M059J (cell line): ENCODE measurements around a stretch of chr14.

DNA sequence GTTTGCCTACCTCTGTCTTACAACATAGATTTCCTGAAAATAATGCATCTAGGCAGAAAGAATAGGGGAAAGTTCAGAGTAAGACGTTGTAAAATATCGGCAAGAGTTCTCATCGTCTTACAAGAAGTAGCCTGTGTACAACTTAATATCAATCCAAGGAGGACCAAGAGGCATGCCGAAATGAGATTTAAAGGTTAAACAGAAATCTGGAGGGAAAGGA, 355.9 kb upstream of the PPP2R5C start:
- RAMPAGE, long total RNA = no peak

DNA sequence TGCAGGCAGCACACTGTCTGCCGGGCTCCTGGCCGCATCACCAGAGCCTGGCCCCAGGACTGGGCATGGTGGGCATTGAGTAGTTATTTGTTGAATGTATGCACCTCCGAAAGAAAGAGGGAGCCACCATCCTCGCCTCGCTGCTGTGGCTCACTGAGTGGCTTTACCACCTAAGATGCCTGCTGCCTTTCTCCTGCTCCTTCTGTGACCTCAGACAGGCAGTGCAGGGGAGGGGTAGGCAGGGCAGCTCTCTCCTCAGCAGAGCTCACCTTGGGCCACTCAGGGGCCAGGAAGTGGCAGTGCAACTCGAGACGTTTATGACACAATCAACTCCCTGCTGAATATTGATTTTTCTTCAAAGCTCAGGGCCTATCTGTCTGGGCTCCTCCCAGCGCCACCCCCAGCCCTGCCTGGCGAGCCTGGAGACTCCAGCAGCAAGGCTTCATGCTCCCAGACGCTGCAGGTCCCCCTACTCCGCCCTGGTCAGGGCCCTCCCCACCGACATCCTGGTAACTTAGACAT, 284.5 kb upstream of the PPP2R5C start:
- RAMPAGE, long total RNA = no peak

GRCh38 chr14:101495760-101496312, 265.7 kb upstream of the PPP2R5C start:
- RAMPAGE, long total RNA = no peak

DNA sequence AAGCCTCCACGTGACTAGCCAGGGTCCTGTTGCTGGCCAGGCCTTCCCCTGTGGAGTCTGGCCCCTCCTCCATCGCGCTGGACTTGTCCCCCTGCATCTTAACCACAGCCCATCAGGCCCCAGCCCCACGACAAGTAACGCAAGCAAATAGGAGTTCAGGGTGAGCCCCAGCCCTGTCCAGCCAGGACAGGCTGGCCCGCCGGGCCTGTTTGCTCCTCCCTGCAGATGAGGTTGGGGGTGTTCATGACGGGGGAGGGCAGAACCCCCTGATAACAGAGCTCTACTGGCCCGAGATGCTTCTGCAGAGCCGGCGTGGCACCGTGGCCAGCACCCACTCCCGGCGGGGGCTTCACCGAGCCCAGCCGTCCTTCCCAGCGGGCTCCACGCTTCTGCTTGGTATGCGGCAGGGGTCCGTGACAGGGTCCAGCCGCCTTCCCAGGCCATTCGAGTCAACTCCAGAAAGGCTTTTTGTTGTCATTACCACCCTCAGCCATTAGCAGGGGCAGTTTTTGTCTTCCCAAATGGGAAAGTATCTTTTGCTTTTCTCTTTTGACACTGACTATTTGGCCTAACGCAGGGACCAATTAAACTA, 265.1 kb upstream of the PPP2R5C start:
- RAMPAGE, long total RNA = no peak

DNA sequence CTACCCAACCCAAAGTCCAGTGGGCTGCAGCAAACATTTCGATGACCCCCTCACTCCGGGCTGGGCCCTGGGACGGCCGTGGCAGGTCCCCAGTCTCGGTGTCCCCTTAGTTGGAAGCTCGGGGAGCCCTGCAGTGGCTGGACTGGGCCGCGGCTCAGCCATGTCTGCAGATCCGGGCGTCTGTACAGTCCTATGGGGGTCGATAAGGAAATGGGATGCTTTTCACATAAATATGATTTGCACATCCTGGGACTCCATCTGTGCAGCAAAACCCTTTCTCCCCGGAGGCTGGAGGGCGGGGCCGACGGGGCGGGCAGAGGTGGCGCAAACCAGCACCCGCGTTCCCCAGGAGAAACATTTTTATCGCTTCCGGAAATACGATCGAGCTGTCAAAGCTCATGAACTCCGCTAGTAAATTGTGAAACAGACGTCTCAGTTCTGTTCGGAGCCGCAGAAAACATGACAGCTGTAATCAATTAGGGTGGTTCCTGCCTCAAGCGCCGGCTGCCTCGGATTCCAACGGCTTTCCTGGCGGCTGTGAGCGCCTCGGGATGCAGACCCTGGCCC, 177.4 kb upstream of the PPP2R5C start:
- RAMPAGE, long total RNA = no peak

DNA sequence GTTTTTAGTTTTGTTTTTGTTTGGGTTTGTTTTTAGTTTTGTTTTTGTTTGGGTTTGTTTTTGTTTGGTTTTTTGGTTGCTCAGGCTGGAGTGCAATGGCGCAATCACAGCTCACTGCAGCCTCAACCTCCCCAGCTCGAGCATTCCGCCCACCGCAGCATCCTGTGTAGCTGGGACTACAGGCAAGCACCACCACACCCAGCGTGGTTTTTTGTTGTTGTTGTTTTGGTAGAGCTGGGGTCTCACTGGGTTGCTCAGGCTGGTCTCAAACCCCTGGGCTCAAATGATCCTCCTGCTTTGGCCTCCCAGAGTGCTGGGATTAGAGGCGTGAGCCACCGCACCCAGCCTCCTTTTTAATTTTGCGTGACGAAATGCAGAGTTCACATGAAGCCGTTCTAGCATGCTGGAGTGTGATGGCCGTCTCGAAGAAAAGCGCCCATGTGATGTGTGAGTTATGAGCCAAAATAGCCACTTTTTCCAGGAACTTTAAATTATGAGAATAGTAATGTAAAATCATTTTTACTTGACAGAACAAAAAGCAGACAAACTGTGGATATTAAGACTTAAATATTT, 58.2 kb downstream of the PPP2R5C start:
- RAMPAGE, long total RNA = no peak

DNA sequence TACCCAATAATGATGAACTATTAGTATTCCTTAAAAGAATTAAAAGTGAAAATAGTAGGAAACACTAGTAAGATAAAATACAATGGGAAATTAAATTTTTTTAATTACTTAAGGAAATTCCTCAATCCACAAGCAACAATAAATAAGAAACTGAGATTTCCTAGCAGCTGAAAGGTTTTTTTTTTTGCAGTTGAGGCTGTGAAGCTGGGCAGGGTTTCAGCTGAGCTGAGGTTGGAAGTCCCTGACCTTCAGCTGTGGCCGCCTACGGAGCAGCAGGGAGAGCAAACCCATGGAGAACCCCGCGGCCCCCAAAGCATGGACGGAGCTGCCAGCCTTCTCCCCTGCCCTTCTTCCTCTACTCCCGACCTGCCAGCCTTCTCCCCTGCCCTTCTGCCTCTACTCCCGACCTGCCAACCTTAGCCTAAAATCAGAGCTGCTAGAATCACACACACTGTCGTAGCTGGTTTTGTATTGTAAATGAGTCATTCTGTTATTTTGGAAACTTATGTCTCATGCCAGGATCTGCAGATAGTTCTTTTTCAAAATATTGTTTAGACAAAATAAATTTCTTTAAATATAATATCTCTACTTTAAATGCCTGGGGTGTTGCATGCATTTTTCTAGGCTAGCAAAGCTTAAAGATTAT, 74.6 kb downstream of the PPP2R5C start:
- RAMPAGE, long total RNA = no peak

- RAMPAGE, long total RNA = no peak
Observed at GRCh38 chr14:101859257-101859688, 97.8 kb downstream of the PPP2R5C start.

DNA sequence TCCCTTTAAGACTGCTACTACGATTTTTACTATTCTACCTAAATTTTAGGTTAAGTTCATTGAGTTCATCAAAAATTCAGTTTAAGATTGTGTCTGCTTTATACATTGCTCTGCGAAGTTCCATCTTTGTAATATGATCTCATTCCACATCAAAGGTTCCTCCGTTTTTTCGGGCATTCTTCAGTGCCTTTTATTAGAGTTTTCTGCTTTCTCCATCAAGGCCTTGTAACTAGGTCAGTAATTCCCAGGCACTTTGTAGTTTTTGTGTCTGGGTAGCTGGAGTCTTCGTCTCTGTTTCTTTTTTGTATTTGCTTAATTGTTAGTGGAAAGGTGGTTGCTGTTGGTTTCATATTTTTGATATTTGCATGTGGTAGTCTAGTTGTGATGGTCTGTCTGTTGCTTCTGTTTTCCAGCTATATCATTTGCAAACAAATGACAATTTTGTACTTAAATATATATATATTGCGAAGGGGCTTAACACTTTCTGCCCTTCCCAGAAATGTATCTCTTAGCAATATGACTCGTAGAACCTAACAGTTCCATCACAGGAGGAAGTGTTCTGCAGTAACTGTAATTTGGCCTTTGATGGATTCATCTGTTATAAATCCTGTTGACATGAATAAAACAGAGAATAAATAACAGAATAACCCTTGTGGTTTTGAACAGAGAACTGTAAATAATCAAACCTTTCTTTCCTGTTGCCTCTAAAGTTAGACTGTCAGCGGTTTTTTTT, 88.5 kb upstream of the DYNC1H1 start:
- RAMPAGE, long total RNA = no peak

DNA sequence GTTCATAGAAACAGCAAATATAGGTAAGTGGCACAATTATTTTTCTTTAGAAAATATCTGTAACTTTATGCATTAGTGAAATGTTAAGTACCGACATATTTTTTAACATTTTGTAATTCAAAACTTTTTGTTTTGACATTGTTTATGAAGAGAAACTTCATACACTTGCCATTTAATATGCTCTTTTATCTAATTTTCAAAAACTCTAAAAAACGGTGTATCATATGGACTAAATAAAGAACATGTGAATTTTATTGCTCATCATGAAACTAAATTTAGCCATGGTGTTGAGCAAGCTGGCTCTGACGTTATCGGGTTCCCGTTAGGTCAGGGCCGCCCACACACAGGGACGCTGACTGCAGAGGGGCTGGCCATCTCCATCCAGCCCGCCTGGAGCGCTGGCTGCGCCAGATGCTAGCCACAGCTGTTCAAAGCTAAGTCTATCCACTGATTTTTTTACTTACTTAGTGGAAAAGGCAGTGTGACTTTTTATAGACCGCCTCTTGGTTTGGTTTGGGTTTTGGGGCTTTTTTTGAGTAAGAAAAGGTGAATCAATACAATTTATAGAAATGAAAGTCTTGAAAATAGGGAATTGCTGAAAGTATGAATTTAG, 36.5 kb upstream of the DYNC1H1 start:
- RAMPAGE, long total RNA = no peak

GRCh38 chr14:101949059-101949399, 15.3 kb upstream of the DYNC1H1 start:
- RAMPAGE, long total RNA = no peak

DNA sequence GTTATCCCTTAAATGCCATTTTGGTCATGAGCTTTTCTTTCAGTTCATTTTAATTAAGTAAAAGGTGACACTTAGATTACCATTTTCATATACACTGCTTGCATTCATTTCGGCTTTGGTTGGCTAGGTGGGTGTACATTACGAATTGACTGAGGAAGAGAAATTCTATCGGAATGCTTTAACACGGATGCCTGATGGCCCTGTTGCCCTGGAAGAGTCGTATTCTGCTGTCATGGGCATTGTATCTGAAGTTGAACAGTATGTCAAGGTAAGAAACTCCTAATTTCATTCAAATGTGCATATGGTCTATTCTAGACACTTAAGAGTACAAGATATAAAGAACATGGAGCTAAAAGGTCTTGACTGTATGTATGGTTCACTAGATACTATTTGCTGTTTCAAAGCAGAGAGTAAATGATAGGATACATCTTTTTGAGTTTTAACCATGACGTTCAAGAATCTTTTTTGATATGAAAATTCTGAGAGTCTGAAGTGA, 29.7 kb downstream of the DYNC1H1 start:
- RAMPAGE, long total RNA = no peak

DNA sequence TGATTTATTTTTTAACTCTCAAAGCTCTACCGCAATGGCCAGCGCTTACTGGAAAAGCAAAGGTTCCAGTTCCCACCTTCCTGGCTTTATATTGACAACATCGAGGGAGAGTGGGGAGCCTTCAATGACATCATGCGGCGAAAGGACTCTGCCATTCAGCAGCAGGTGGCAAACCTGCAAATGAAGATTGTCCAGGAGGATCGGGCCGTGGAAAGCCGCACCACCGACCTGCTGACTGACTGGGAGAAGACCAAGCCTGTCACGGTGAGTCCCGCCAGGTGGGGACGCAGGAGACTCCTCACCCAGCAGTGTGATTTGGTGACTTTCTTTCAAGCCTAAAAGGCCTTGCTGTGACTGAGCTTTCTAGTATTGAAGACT, 32.6 kb downstream of the DYNC1H1 start:
- RAMPAGE, long total RNA = no peak

- RAMPAGE, long total RNA = no peak
Observed at GRCh38 chr14:102006904-102007284, 42.5 kb downstream of the DYNC1H1 start.

DNA sequence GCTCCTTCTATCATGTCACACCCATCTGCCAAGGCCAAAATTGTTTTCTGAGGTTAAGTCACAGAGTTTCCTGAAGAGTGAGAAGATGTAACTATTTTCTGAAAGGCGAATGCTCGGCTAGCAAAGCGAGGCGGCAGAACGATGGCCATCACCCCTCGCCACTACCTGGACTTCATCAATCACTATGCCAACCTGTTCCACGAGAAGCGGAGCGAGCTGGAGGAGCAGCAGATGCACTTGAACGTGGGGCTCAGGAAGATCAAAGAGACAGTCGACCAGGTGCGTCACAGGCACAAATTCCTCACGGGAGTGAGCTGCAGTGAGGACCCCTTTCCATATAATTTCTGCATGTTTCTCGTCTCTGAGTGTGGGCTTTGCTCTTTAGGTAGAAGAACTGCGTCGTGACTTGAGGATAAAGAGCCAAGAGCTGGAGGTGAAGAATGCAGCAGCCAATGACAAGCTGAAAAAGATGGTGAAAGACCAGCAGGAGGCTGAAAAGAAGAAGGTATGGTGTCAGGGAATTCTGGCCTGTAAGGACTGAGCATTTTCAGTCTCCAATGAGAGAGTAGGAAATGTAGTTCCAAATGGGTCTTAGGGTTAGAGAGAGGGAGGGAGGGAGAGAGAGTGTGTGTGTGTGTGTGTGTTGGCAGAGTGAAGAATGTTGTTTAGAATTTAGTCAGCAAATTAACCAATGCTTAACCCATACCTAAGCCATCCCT, 57.3 kb downstream of the HSP90AA1 start:
- RAMPAGE, long total RNA = no peak

DNA sequence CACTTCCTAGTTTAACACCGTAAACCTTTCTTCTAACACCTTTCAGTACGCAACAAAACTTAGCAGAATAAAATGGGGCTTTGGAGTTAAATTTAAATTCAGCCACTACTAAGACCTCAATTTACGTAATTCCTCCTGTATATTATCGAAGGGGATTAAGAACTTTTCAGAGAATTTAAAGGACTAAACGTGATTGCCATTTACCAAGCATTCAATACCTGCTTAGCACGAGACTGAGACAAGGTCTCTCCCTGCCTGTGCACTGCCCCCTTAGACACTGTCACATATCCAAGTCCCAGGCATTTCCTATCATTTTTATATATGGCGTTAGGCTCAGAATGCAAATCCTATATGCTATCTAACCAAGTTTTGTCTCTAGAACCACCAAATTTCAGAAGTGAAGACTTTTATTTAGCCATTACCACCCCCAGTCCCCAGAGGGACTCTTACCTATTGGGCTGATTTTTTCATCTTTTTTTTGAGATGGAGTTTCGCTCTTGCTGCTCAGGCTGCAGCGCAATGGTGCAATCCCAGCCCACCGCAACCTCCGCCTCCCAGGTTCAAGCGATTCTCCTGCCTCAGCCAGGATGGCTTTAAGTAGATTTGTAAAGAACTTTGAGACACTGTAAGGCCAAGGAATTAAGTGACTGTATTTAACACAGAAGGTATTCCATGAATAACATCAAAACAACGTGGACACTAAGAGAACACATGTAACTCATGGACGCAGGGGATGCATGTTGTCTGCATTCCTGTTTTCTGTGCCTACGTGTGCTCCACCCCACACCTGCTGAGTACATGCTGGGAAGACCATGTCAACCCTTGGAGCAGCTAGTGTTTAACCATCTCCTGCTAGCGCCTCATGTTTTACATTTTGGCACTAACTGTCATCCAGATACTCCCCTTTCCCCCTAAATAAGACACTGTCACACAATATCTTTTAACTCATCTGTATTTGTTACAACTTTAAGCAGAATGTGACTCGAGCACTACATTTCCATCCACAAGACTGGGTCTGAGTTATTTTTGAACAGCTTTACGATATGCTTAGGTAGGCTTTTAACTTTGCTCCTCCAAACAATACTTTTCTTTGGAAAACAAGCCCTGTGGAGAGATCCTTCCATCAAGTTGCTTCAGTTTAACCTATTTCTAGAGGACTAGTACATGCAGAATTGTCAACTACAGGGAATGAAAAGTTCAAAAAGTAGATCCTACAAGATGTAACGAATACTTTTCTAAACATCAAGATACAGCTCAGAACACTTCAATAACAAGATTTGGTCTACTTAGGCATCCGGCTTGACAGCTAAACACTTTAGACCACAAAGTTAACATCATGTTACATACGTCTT, 6.3 kb downstream of the HSP90AA1 start:
- RAMPAGE, long total RNA = no peak

GRCh38 chr14:102246116-102246315, 58.9 kb downstream of the MOK start:
- RAMPAGE, long total RNA = no peak

DNA sequence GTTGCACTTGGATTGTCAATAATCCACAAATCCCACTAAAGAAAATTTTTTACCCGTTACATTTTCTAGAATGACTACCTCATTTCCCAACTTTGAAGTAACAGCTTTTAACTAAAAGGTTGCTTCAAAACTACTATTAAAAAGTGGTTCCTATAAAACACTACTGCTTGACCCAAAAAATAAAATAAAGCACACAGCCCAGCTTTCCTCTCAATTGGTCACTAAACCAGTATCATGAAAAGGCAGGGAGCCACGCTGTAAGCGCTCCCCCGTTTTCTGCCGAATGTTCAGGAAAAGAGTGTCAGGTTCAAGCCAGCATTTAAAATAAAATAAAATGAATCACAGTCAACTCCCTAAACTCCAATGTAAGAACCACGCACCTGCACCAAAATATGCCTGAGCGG, 660 bp downstream of the MOK start:
- RAMPAGE, long total RNA = no peak

DNA sequence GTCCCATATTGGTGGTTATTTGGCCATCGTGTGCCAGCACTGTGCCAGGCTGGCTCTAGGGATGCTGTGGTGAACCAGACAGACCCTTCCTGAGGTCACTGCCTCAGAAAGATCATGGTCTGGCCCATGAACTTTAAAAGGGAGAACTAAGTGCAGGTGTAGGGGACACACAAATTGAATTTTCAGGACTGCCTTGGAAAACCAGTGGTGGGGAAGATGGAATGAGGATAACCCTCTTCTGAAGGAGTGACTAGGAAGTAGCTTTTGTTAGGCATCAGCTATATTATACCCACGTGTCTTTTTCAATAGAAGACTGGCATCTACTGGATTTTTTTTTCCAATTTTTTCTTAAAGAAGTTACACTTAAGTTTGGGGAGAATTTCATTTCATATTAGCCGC, 1.6 kb downstream of the TECPR2 start:
- RAMPAGE, long total RNA = no peak

DNA sequence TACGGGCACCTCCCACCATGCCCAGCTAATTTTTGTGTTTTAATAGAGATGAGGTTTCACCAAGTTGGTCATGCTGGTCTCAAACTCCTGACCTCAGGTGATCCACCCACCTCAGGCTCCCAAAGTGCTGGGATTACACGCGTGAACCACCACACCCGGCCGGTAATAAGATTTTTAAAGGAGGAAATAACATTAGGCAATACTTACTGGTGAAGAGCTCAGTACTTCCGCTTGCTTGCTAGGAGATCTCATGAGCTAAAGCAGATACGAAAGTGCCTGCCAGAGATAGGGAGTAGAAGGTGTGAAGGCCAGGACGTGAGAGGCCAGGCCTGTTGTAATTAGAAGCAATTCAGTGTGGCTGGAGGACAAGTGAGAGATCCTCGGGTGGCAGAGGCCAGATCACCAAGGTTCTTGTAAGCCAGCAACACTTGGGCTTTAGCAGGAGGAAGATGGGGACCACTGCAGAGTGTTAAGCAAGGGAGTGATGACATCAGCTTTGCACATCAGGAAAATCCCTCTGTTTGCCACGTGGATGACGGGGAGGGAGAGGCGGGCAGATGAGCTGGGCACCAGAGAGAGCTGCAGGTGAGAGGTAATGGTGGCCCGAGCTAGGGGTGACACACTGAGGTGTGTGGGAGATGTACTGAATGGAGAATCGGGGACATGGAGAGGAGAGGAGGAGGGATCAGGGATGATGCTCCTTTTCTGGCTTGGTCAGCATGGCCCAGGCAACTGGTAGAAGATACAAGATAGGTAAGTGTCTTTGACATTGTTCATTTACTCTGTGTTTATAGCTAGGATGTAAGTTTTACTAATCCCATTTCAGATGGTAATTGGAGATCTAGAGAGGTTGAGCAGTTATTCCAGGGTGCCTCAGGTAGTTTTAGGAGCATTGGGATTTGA, 7.7 kb downstream of the TECPR2 start:
- RAMPAGE, long total RNA = no peak